Left common carotid artery plus branches (tissue), 1 donor: ENCODE measurements around the gene CFAP20DC.

GRCh38 chr3:57990222-57990494 is 18.1 kb upstream of the FLNB start:
- PRO-cap, result no peak

- PRO-cap, result no peak
Measured at GRCh38 chr3:58000504-58001267, 7.5 kb upstream of the FLNB start.

DNA sequence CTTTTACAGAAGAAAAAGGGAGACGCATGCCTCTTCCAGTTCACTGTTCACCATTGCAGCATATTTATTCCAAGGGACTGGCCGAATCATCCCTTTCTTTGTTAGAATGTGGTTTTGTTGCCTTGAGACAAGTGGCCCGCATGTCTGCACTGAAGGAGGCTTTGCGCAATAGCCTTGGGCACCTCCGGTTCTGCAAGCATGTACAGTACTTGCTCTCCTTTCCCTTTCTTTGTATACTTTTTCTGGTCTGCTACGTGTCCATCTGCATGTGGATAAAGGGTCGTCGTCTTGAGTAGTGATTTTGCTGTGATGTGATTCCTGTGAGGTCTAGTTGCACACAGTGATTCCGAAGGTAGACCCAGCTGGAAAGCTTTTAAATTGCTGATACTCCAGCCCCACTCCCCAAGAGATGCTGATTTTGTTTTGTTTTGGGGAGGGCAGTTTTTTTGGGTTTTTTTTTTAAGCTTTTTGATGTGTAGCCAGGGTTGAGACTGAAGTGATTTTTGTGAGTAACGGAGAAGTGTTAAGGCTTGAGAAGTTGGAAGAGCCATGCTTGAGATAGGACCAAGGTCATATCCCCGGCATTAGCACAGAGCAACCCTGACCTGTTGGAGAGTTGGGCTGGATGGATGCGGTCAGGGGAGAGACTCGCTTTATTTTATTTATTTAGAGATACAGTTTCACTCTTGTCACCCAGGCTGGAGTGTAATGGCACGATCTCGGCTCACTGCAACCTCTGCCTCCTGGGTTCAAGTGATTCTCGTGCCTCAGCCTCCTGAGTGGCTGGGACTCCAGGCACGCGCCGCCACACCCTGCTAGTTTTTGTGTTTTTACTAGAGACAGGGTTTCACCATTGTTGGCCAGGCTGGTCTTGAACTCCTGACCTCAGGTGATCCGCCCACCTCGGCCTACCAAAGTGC is 43.3 kb downstream of the FLNB start:
- PRO-cap, result no peak

DNA sequence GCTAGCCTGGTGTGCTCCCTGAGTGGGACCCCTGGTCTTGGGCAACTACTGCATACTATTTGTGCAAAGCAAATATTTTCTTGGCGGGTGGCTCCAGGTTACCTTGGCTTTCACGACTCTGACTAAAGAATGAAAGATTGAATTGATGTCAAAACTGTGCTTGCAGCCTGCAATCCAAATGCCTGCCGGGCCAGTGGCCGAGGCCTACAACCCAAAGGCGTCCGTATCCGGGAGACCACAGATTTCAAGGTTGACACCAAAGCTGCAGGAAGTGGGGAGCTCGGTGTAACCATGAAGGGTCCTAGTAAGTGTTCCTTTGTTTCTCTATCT is 93.8 kb downstream of the FLNB start:
- PRO-cap, result no peak

DNA sequence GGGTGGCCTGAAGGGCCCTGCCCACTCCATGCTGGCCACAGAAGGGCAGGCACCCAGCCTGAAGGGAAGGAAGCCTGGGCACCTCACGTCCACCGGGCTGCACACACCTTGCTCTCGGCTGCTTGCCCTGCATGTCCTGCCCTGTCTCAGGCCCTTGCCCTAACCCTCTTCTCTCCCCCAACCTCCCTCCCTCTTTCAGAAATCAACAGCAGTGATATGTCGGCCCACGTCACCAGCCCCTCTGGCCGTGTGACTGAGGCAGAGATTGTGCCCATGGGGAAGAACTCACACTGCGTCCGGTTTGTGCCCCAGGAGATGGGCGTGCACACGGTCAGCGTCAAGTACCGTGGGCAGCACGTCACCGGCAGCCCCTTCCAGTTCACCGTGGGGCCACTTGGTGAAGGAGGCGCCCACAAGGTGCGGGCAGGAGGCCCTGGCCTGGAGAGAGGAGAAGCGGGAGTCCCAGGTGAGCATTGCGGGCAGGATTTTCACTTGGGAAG is 57.5 kb downstream of the DNASE1L3 start:
- PRO-cap, result no peak

DNA sequence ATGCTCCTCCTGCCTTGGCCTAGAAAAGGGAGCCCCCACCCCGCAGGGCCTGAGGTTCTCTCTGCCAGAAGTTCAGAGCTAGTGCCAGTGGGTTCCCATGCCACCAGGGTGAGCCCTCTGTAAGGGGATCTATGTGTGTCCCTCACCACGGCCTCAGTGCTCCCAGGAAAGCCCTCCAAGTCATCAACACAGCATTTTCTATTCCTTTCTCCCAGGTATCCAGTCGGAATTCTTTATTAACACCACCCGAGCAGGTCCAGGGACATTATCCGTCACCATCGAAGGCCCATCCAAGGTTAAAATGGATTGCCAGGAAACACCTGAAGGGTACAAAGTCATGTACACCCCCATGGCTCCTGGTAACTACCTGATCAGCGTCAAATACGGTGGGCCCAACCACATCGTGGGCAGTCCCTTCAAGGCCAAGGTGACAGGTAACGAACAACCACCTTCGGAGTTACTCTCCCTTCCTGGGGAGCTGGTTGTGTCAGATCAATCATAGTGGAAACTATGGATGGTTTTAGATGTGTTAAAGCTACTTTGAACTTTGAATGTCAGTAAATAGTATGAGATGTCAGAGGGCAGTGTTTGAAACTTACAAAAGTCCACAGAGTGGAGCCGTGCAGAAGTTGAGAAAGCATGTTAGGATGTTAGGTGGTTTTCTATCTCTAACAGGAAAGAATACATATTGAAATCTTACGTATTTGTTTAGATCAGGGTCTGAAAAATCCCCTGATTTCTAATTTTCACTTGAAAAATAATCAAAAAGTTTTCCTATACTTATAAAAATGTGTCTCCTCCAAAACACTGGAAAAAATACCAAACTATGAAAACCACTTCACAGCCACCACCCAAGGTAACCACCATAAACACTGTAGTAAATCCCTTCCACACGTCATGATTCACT is 42.3 kb downstream of the DNASE1L3 start:
- PRO-cap, result no peak

DNA sequence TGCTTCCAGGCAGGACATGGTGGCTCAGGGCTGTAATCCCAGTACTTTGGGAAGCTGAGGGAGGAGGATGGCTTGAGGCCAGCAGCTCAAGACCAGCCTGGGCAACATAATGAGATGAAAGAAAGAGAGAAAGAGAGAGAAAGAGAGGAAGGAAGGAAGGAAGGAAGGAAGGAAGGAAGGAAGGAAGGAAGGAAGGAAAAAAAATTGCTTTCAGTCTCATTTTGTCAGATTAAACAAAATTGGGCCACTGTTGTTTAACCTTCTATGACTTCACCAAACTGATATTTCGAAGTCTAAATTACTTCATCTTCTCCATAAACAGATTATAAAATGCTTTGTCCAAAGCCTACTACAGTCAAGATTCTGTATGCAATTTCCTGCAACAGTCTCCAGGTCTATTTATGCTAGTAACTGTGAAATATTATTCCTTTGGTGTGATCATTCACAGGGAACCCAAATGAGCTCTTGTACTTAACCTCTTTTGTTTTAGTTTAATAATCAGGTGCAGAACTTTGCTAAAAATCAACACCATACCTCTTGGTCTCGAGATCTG is 6.5 kb upstream of the ABHD6 start:
- PRO-cap, result no peak

- PRO-cap, result no peak
Measured at GRCh38 chr3:58241603-58242200, 4.1 kb downstream of the ABHD6 start.

- PRO-cap, result no peak
Measured at GRCh38 chr3:58422543-58423110, 11.0 kb downstream of the PDHB start.

DNA sequence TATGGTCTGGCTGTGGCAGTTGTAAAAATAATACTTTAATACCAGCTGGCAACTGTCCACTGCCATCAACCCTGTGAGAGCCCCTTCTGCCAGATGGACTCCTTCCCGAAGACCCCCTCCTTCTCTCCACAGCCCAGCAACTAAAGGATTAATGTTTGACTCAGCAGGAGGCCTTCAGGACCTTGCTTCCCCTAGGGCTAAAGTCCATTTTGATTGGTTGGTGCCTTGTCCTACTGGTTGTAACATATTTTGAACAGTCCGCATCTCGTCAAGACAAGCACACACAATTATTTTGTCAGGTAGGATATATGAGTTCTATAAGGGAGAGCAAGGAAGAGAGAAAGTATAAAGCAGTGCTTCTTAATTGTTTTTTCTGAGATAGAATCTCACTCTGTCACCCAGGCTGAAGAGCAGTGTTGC is 18.7 kb downstream of the ACOX2 start:
- PRO-cap, result no peak

DNA sequence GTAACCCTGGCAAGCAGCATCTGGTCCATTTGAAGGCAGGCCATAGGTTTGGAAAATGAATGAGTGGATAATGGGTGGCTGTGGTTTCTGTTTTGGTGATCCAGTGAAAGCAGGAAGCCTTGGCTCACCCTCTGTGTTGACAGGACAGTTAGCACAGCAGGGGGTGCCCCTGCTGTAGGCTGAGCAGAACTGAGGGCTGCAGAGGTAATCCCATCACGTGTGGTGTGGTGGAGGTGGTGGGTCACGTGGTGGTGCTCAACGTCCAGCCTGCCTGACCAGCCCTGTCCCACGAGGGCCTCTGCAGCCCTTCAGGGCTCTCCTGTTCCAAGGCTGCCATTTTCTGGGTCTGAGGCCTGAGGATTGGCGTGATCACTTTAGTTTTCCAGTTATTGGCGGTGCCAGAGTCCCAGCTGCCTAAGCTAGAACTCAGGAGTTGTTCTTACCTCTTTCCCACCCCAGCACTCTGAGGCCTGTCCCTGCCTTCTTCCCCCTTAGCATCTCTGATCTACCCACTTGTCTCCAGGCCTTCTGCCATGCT is 15.9 kb downstream of the ACOX2 start:
- PRO-cap, result no peak

DNA sequence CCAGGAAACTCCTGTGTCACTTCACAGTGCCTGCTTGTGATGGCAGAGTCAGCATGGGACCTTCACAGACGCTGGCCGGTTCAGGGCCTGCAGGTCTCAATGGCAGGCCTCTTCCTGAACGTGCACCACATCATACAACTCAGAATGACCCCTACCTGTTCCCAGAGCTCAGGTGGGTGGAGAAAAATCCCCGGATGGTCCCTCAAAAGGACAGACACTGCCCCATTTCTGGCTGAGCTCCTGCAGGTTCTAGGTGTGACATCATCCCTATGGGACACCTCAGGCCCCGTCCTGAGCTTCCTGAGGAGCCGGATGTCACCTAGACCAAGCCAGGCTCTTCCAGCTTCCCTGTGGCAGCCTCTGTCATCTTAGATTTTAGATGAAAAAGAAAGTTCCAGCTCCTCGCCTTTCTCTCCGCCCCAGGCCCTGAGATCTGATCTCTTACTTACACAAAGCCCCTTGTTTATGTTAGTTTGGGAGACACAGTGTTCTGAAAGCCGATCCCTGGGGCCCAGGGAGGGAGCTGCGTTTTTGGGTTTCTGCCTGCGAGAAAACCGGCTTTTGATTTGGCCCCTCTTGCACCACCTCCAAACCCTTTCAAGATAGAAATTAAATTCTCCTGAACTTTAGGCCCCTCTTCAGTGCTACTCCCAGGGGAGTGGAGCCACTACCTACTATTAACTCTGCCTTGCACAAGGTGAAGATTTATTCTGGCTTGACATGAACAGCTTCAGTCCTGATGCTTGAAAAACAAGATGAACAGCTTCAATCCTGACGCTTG is 40.1 kb upstream of the FAM107A start:
- PRO-cap, result no peak

DNA sequence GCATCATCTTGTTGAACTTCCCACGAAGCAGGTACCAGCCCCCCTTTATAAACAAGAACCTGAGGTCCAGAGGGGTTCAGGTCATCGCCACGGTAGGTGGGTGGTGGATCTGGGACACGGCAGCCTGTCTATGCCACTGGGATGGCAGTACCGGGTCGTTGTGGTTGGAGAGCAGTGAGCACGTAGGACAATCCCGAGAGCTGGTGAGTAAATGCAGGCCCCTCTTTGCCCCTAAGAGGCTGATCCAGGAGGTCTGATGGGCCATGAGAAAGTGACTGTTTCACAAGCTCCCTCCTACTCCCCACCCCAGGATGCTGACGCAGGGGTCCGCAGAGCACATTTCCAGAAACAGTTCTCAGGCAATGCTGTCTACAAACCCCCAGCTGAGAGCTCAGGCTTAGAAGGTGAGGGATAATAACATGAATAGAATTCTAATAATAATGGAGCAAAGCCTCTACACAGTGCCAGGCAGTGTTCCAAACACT is 40.5 kb downstream of the FAM3D start:
- PRO-cap, result no peak

- PRO-cap, result unidirectional peak, minus-strand start at chr3:59050025
Measured at GRCh38 chr3:59049585-59050506, at the start of gene CFAP20DC. CFAP20DC (minus strand) TSS chr3:59050025.

- PRO-cap, result no peak
Measured at GRCh38 chr3:60370682-60371499, 880.4 kb downstream of the FHIT start.

GRCh38 chr3:60412179-60412554 is 839.1 kb downstream of the FHIT start:
- PRO-cap, result no peak

DNA sequence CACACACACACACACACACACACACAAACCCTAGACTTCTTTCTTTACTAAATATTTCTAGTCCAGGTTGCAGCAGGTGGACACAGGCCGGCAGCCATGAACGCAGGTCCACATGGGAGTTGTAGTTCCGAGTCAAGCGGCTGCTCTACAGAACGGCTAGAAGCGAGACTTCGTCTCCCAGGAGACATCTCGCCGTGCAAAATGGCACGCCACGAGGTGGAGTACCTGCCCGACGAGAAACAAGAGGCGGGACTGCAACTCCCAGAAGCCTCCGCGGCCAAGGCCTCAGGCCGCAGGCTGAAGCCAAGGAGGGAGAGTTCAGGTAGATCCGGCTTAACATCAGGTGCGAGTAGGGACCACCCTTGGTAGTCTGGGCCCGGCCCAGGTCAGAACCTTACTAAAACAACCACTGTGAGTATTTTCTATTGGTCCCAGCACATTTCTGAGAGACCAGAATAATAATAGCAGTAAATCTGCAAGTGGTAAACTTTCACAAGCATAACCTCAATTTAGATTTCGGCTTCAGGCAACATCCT is 1.2 kb downstream of the FHIT start:
- PRO-cap, result no peak

- PRO-cap, result unidirectional peak, plus-strand start at chr3:61561822
Measured at GRCh38 chr3:61561737-61562789, 692 bp downstream of the PTPRG start.

- PRO-cap, result no peak
Measured at GRCh38 chr3:61575812-61576276, 14.5 kb downstream of the PTPRG start.

DNA sequence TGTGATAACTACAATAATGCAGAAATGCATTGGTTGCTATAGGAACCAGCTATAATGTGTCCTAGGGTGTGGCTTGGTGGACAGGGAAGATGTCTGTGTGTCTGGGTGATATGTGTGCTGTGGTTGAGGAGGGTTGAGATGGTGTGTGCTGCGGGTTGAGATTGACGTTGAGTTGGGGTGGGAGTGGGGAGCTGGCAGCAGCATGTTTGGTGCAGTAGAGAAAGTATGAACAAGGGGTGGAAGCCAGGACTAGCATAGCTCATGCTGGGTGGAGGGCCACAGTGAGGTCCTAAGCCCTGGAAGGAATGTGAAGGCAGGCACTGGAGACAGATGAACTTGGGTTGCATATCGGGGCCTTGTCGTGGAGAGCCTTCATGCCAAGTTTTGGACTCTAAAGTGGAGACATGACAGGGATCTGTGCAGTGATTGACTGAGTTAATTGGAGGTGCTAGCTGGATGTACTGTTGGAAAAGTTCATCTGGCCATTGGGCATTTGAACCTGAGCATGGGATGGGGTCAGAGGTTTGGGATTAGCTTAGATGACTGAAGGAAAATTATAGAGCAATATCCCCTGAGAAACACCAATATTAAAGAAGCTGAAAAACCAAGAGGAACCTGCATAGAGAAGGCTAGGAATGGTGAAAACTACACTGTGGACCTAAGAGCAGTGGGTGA is 222.2 kb downstream of the PTPRG start:
- PRO-cap, result no peak